Hair follicle dermal papilla cell (primary cell): ENCODE results near the gene TRIML2.

DNA sequence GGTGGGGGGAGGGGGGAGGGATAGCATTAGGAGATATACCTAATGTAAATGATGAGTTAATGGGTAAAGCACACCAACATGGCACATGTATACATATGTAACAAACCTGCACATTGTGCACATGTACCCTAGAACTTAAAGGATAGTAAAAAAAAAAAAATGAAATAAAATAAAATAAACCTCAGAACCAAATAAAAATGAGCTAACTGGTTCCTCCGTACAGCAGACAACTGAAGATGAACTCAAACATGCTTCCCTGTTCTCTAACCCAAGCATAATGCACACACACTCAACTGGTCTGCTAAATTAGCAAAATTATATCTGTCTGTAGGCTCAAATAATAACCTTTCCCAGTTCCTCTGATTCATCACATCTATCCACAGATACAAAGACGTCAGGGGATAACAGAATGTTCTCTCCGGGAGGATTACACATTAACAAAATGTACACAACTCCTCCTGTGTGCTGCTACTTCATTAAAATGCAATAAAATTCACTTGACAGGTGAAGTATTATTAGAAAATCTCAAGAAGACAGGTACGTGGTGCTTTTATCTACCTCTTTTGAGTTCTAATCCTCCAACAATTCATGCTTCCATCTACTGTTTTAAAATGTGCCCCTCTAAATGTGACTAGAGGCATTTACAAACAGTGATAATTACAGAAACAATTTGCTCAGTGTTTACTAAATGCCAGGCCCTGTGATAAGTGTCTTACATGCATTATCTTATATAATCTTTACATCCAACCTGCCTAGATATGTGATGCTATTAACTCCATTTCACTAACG is 57.4 kb downstream of the FAT1 start:
- CAGE, long polyA plus RNA: no peak

DNA sequence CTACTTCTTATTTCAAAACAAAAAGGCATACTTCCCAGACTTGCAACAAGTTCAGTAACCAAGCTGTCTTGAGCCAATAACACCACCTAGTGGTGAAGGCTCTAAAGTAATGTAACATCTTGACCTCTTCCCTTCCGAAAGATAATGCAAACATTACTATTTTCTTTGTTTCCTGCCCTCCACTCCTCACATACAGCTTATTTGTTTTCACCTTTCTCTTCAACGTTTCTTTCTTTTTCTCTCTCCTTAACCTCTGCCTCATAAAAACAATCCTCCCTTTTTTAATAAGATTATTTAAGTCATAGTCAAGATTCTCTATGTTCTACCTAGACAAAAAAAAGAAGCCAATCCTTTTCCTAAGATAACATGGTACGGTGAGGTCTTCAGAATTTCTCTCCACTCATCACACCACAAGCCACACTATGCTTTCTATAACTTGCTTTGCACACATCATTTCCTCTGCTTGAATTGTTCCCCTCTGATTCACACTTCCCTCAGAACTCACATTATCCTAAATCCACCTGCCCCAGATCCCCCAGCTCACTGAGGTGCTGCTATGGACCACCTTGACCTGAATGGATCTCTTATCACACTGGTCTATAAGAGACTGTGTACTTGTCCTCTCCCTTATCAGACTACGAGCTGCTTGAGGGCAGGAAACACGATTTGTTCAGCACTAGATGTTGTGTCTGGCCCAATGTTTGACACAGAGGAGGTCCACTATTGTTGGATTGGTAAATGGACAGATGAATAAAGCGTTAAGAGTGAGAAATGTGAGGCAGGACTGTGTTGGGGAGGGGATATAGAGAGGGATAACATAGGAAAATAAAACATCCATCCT is 3.4 kb downstream of the FAT1 start:
- CAGE, long polyA plus RNA: no peak

- CAGE, long polyA plus RNA: no peak
Observed at GRCh38 chr4:186722764-186723456, 746 bp downstream of the FAT1 start.

- CAGE, long polyA plus RNA: no peak
Observed at GRCh38 chr4:186726436-186727501, 3.1 kb upstream of the FAT1 start.

- CAGE, long polyA plus RNA: no peak
Observed at GRCh38 chr4:186743321-186743745, 19.7 kb upstream of the FAT1 start.

DNA sequence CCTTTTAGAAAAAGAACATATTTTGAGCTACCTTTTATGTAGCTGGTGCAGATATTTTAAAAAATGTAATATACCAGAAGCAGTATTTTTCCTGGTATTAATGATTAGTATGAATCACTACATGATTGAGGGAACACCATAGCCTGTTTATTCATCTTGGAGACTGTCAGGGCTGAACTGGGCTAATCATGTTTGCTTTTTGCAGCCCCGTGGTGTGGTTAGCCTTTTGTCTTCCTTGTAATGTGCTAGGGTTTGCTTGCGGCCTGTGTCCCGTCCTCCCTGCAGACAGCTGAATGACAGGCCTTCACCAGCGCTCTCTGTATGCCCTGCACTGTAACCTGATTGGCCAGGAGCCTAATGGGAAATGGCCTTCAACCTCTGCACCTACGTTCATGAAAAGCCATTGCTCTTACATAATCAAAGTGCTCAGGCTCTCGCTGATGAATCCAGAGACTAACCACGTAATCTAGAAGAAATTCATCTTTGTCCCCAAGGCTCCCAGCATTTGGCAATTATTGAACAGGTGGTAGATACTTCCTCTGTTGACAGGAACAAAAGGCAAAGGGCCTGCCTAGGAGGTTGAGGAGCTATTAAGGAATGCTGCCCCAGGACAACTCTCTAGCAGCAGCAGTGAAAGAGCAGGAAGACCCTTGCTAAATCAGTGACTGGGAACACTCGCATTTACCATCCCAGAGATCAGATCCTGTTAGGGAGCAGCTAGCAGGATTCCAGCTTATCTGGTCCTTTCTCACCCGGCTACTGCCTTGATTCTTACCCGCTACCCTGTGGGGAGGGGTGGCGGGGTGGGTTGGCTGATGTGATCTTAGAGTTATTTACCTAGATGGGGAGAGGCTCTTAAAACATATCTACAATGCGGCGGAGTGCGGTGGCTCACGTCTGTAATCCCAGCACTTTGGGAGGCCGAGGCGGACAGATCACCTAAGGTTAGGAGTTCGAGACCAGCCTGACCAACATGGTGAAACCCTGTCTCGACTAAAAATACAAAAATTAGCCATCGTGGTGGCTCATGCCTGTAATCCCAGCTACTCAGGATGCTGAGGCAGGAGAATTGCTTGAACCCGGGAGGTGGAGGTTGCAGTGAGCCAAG is 42.3 kb upstream of the FAT1 start:
- CAGE, long polyA plus RNA: no peak

DNA sequence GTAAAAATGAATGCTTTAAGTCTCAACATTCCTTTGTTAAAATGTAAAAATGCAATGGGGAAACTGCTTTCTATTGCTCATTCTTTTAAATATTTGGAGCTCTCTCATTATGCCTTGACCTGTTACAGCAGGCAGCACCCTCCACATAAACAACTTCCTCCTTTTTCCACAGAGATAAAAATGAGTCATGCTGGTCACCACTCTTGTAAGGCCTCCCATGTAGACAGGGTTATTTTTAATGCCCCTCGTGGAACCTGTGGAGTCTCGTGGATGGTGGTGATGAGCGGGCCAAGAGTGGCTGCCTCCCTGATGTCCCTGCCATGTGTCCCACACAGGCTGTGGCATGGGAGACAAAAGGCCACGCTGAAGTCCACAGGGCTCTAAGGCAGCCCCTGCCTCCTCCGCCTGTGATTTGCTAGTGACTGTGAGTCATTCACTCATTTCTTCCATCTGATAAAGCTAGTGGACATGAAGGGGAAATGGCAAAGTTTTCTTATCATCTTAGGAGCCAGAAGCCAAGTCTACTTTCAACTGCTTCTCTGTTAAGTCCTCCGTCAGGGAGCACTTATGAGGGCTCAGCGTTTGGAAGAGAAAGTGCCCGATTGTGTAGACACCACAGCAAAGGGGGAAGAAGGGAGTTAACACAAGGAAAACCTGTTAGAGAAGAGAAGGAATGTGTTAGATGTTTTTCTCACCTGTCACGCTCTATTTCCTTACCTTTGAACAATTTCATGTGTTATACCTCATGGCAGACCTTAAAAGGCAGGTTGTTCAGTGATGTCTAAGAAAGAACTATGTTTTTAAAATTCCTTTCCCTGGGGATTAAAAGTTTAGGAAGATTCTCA is 121.6 kb upstream of the FAT1 start:
- CAGE, long polyA plus RNA: no peak

GRCh38 chr4:186901111-186901437 is 177.4 kb upstream of the FAT1 start:
- CAGE, long polyA plus RNA: no peak

- CAGE, long polyA plus RNA: no peak
Observed at GRCh38 chr4:186936402-186937394, 213.0 kb upstream of the FAT1 start.

DNA sequence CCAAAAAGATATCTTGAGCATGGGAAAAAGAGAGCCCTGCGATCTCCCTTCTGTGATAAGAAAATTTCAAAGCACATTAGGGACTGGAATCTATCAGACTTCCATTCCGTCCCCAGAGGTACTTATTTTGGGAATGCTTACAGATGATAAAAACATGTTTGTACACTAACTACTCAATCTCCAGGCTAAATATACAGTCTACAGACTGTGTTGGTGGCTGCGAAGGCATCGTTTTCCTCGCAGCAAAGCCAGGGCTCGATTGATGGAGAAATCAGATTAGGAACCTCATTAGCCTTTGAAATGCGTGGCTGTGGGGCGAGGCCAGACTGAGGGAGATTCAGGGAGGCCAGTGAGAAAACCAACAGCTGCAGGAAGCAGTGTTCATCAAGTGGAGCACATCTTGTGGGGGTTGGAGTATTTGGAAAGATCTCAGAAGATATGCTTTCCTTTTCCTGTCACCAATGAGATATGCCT is 224.8 kb upstream of the FAT1 start:
- CAGE, long polyA plus RNA: no peak

GRCh38 chr4:187157286-187157796 is 433.7 kb upstream of the FAT1 start:
- CAGE, long polyA plus RNA: no peak

DNA sequence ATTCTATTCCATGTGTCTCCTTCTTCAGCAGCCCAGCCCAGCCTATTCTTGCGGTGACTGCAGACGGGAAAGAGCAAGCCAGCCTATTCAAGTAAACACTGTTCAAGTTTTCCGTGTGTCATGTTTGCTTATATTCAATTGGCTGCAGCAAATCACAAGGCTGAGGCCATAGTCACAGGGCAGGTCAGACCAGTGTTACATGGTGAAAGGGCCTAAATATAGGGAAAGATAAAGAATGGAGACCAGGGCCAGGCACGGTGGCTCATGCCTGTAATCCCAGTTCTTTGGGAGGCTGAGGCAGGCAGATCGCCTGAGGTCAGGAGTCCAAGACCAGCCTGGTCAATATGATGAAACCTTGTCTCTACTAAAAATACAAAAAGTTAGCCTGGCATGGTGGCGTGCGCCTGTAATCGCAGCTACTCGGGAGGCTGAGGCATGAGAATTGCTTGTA is 615.2 kb upstream of the ZFP42 start:
- CAGE, long polyA plus RNA: no peak

GRCh38 chr4:187613504-187614014 is 382.0 kb upstream of the ZFP42 start:
- CAGE, long polyA plus RNA: no peak

- CAGE, long polyA plus RNA: no peak
Observed at GRCh38 chr4:188107914-188108731, 1.3 kb downstream of the TRIML2 start.

DNA sequence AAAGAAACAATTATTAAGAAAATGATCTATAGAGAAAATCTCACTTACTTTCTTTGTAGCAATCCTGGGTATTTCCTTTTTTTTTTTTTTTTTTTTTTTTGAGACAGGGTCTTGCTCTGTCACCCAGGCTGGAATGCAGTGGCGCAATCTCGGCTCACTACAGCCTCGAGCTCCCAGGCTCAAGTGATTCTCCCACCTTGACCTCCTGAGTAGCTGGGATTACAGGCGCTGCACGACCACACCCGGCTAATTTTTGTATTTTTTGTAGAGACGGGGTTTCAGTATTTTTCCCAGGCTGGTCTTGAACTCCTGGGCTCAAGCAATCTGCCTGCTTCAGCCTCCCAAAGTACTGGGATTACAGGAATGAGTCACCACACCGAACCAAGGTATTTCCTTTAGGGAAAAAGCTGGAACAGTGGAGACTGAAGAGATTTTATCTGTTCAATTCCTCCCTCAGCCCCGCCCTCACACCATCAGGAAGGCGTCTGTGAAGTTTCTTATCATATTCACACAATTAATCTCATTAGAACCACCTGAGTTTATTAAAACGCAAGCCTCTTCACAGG is at the start of gene TRIML2:
TRIML2 (minus strand) TSS at position 409 of the 566 bp plus-strand sequence.
- CAGE, long polyA plus RNA: no peak

DNA sequence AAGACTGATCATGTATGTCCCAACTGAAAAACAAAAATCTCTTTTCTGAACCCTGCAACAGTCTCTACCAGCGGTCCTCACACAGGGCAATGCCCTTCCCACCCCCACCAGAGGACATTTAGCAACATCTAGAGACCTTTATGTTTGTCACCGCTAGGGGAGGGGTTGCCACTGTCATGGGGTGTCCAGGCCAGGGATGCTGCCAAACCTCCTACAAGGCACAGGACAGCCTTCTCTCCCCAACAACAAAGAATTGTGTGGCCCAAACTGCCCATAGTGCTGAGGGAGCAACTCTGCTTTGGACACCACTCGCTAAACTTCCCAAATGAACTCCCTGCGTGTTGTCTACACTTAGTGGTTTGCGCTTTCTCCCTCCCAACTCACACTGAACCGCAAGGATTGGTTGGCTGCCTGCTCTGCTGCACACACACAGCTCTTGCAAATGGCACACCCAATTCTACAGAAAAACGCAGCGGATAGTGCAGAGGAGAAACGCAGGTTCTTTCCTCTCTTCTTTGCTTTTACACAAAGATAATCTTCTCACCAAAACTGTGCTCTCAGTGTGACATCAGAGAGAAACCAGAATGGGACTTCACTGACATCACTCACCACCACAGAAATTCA is 219.2 kb upstream of the FRG1 start:
- CAGE, long polyA plus RNA: no peak